SK-N-MC (cell line): Measurements from ENCODE around the gene PRKN.

DNA sequence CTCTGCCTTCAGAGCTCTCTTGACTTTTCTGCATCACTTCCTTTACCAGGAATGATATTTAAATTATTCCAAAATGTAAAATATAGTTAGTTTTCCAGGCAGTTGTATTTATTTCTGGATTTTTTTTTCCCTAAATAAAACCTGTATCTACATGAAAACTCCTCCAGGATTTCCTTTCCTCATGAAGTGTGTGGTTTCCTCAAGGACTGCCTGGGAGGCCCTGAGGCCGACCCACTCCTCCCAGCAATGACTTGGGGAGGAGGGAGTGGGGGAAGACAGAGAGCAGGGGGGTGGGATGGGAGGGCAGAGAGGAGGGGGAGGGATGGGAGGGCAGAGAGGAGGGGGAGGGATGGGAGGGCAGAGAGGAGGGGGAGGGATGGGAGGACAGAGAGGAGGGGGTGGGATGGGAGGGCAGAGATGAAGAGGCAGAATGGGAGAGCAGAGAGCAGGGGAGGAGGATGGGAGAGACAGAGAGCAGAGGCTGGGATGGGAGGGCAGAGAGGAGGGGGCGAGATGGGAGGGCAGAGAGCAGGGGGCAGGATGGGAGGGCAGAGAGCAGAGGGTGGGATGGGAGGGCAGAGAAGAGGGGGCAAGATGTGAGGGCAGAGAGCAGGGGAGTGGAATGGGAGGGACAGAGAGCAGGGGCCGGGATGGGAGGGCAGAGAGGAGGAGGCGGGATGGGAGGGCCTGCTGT is 161.9 kb upstream of the AGPAT4 start:
- RRBS = no CpG with 5 or more reads among the region's 4 CpGs

DNA sequence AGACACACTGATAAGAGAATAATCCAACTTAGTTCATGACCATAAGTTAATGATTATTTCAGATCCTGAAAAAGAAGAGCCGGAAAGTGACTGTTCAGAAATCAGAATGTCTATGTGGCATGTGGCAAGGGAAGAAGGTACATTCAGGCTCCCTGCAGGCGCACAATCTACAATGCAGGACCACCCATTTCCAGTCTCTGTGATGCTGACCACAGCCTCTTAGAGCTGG is 666.7 kb upstream of the AGPAT4 start:
- RRBS = no CpG with 5 or more reads among the region's 2 CpGs

DNA sequence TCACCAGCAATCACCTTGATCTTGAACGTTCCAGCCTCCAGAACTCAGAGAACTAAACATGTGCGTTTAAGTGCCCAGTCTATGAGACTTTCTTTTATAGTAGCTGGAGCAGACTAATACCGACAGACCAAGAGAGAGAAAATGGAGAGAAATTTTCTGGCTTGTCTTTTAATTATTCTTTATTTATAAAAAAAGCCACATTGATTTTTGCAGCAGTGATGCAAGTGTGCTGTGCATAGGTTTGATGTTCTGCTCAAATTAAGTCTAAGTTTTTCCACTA is 366.1 kb downstream of the PRKN start:
- RRBS = no CpG with 5 or more reads among the region's 3 CpGs

DNA sequence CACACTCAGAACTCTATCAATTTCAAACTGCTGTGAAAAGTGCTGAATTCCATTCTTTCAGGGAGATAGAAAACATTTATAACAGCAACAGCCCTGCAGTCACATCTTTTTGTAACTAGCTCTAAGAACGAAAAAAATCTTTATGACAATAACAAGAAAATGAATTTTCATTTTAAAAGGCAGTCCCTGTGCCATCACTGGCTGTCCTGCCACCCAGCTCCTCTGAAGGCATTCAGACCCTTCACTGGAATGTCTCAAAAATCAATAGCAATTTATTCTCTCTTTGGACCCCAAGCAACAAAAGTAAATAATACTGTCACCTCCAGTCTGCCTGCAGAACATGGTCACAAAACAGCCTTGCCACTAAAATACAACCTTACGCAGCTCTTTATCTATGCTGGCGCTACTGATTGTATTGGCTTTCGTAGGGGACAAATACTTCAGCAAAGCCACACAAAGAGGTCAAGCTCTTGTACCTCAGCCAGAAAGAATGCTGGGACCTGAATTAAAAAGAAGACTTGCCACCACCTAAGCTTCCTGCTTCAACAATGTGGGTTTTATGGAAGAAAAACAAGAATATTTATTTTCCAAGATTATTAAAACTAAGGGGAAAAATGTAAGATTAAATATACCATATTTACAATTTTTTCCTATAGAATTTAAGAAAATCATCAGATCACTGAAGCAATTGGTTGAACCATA is 57.3 kb downstream of the PRKN start:
- RRBS = no CpG with 5 or more reads among the region's 4 CpGs

- RRBS = 1% methylated on average over 29 of the region's 96 CpGs
Observed at GRCh38 chr6:162726816-162728144, at the start of gene PRKN. Gene PRKN (minus strand): TSS chr6:162727766.

GRCh38 chr6:163289033-163289374 is 125.5 kb upstream of the QKI start:
- RRBS = no CpG with 5 or more reads among the region's 10 CpGs

- RRBS = no CpG with 5 or more reads among the region's 12 CpGs
Observed at GRCh38 chr6:163314619-163315208, 99.8 kb upstream of the QKI start.

DNA sequence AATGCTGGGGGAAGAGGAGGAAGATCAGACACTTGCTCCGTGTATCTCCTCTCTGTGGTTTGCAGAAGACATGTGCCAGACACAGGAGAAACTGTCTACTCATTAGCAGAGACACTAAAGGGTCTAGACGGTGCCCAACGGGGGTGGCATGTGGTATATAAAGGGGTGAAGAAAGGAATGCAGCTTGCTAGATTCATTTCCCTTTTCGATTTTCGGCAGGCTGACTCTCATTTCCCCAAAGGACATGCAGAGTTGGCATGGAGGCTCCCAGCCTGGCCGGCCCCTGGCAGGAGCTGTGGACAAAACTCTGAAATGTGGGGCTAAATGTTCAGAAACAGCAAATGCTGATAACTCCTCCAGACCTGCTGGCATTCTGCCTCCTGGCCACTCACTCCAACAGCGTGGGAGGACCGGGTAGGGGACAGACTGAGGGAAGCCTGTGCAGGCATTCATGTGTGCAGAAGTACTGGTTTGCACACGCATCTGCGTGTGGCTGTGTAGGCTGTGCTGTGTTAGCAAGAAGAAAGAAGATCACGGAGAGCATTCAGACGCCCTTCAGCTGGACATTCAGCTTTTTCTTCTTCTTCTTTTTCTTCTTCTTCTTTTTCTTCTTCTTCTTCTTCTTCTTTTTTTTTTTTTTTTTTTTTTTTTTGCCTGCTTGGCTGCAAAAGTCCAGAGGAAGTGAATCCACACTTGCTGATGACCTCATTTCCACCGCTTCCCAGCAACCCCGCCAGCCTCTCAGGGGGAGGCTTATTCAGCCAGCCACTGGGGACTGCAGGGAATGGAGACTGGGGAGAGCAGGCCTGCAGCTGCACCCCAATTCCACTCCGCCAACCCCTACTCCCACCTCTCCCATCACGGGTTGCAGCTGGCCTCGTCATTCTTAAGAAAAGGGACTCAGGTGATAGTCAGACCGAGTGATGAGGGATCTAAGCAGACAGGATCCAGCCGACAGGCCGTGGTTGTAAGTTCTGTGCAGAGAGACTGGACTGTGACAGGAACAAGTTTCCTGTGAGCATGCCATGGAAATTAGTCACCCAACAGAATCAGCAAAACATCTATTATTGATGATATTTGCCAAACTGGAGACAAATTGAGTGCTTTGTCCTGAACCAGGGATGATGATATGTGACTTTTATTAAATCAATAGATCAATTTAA is 59.2 kb upstream of the QKI start:
- RRBS = no CpG with 5 or more reads among the region's 20 CpGs

DNA sequence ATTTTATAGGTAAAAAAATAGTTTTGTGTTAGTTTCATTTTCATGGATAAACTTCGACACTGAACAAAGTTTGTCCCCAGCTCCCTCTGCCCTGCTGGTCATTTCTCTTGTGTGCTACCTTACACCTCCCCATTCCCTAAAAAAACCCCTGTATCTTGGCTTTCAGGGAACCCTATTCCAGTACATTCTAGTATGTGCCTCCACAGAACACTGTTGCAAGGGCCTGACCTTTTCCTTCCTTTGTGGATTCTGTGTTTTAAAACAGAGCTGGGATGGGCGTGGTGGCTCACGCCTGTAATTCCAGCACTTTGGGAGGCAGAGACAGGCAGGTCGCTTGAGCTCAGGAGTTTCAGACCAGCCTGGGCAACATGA is 20.6 kb upstream of the QKI start:
- RRBS = no CpG with 5 or more reads among the region's 4 CpGs

DNA sequence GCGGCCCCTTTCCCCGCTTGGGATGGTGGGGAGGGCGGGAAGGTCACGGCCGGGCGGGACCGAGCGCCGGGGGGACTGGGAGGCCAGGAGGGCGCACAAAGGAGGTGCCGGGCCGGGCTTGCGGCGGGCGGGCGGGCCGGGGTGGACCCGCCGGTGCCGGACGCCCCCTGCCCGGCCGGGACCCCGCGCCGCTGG is 759 bp downstream of the QKI start:
- RRBS = 2% methylated on average over 8 of the region's 26 CpGs

DNA sequence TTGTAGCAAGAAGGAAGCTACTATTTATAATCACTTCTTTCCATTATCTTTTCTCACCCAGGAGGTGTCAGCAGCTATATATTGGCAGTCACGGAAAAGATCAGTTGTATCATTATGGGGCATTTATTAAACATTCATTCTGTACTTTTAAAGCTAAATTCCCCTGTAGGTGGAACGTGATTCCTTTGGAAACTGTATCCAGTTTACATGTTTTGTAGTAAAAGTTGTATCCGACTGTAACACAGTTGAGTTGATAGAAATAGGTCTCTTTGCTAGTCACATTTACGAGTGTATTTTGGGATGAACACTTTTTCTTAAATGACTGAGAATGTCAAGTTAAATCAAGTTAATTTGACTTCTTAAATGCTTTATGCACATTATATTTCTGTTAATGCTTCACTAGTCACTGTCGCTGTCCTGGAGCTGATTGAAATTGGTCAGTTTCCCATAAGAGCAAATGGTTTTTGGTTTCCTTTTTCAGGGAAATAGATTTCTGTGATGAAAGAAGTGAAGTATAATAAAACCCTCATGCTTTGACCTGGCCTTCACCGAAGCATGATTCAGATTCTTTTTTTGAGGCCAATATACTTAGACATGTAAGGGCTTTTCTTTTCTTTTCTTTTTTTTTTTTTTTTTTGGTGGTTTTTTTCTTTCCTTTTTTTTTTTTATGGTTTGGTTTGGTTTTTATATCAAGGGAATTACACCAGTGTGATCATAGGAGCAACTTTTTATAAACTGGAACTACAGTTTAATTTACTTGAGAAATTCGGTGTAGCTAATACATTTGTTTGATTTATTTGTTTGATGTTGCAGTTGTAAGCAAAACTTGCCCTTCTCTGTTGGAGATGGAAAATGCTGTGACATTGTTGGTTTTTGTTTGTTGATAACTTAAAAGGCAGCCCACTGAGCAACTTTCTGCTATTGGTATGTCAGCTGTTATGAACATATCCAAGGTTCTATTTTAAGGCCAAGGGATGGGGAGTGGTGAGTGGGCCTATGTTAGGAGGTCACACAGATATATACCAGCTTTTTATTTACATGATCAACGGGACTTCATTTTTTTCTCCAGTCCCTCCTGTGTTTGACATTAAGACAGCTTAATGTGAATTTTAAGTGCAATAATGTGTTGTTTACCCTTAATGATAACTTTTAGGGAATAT is 5.4 kb downstream of the QKI start:
- RRBS = no CpG with 5 or more reads among the region's 8 CpGs

DNA sequence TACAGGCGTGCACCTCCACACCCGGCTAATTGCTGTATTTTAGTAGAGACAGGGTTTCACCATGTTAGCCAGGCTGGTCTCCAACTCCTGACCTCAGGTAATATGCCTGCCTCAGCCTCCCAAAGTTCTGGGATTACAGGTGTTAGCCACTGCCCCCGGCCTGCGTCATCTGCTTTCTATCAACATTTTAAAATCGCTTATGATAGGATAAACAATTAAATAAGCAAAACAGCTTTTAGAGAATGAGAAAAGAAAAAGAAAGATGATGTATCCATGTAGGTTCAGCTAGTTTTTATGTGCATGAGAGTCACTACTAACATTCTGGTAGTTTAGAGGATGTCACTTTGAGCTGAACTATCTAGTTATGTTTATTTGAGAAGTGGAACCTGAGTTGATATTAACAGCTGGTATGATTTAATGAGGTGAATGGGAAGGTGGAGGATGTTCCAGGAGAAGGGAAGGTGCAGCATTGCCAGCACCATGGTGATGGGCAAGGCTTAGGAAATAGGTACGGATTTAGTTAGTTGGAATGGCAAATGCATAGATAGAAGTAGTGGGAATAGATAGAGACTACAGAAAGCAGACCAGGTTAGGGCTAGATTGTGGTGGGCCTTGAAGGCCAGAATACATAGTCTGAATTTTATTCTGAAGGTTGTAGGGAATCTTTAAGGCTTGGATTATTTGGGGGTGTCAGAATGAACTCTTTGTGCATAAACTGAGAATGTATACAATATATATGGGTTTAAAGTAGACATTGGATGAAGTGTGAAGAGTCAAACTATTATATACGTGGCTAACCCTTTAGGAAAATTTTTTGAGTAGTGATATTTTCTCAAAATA is 10.5 kb downstream of the QKI start:
- RRBS = no CpG with 5 or more reads among the region's 7 CpGs

DNA sequence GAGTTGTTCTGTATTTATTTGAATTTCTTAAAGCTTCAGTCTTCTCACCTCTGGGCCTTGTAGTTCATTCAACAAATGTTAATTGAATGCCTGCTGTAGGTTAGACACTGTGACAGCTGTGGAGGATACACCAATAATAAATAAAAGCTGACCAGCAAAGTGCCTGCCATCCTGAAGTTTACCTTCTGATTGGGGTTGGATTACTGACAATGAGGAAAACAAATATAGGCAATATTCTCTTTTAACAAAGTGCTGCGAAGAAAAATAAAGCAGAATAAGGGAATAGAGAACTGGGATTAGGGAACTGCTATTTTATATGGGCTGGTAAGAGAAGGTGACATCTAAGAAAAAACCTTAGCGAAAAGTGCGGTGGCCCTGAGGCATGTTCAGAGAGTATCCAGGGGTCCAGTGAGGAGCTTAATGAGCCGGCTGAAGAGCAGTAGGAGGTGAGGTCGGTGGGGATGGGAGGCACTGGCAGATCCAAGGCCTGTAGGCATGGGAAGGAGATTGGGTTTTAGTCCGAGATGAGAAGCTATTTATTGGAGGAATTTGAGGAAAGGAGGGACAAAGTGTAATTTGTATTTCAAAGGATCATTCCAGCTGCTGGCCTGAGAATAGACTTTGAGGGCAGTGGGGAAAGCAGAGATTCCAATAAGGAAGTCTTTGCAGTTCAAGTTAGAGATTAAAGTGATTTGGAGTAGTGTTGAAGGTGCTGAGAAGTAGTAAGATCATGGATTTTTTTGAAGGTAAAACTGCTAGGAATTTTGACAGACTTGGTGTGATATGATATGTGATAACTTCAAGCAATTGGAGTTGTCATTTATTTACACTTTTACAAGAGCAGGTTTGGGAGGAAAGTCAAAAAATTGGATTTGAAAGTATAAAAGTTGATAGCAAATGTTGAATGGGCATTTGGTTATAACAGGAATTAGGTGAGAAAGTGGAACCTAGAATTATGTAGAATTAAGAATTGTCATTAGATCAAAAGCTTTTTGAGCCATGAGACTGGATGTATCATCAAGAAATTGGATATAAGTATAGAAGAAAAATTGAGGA is 123.9 kb downstream of the QKI start:
- RRBS = no CpG with 5 or more reads among the region's 6 CpGs

- RRBS = no CpG with 5 or more reads among the region's 15 CpGs
Observed at GRCh38 chr6:163944947-163945524, 530.5 kb downstream of the QKI start.

DNA sequence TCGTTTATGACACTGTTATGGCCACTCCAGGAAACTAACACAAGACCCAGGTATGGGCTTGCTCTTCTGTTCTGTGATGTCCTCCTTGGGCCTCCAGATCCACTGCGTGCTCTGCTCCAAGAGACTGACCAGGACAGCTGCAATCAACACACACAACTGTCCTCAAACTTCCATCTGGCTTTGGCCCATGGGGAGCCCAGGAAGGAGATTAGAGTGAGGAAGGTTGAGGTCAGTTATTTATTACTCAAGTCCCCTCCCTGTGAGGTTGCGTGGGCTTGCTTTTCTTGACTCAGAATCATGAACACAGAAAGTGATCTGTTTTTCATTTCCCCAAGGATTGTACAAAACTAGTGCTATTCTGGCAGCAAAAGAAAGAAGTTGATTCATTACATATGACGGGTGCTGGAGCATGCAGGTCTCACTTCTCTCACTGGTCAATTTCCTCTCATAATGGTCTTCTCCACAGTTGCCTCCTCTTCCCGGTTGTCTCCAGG is 888.5 kb downstream of the QKI start:
- RRBS = no CpG with 5 or more reads among the region's 5 CpGs

- RRBS = no CpG with 5 or more reads among the region's 3 CpGs
Observed at GRCh38 chr6:164440251-164440598, 869.2 kb downstream of the C6orf118 start.

GRCh38 chr6:164827396-164828003 is 481.9 kb downstream of the C6orf118 start:
- RRBS = no CpG with 5 or more reads among the region's 11 CpGs

DNA sequence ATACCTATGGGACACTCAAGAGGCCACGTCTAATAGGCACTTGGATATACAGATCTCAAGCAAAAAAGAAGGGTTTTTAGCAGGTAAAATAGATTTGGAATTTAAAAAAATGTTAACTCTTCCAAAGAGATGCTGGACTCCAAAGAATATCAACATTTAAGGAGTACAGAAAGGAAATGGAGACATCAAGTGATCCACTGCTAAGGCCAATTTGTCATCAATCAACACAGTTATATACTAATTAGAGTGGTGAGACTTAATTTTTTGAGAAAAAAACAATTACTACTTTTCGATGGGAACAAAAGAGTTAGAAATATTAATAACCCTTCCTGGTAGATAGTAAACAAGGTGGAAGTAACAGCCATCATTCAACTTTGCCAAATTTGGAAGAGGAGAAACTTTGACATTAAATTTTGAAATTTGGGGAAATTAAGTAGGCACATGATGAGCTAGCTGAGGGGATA is 17.8 kb downstream of the C6orf118 start:
- RRBS = no CpG with 5 or more reads among the region's 2 CpGs

- RRBS = 14% methylated on average over 17 of the region's 50 CpGs
Observed at GRCh38 chr6:165804270-165804949, 141.4 kb upstream of the PDE10A start.

DNA sequence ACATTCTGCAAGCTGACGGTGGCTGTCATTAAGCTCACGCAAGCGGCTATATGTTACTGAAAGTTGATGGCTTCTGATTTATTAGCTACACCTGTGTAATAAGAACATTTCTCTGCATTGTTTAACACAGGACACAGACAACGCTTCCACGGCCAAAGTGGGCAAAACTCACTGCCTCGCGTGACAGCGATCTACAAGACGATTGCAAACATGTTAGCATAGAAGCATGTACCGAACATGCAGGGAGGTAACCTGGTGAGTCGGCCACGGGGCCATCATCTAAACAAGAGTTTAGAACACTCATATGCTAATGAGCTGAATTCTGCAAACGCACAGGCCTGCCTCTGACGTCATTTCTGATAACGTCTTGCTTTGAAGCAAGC is 184.2 kb upstream of the PDE10A start:
- RRBS = no CpG with 5 or more reads among the region's 15 CpGs